GM06990 (cell line): ENCODE measurements around a stretch of chr13.

DNA sequence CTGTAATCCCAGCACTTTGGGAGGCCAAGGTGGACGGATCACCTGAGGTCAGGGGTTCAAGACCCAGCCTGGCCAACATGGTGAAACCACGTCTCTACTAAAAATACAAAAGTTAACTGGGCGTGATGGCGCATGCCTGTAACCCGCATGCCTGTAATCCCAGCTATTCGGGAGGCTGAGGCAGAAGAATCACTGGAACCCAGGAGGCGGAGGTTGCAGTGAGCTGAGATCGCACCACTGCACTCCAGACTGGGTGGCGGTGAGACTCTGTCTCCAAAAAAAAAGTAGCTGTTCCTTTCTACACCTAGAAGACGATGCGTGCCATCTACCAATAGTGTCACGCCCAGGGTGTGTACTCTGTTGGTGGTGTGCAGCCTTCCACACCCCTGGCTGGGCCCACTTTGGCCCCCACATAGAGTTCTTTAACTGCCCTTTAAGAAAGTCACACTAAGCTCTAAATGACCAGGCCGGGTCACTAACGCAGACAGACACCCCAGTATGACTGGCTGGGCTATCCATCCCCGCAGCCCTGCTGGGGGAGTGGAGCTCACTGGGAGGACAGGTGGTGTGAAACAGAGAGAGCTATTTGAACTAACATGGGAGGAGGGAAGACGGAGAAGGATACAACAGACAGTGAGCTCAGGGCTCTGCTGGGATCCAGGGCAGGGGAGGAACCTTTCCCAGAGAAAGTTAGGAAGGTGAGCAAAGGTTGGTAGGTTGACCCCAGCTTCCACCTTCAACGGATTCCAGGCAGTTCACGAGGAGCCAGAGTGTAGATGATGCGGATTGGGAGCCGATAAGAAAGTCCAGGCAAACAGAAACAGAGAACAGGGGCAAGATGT is 70.1 kb upstream of the RNF113B start:
- RRBS, result no CpG with 5 or more reads among the region's 20 CpGs

GRCh38 chr13:98266148-98266766 is 89.2 kb upstream of the RNF113B start:
- RRBS, result no CpG with 5 or more reads among the region's 9 CpGs

GRCh38 chr13:98443748-98444463 is 133.0 kb downstream of the STK24 start:
- RRBS, result 0% methylated on average over 1 of the region's 26 CpGs

- RRBS, result no CpG with 5 or more reads among the region's 13 CpGs
Measured at GRCh38 chr13:98461556-98462122, 115.3 kb downstream of the STK24 start.

DNA sequence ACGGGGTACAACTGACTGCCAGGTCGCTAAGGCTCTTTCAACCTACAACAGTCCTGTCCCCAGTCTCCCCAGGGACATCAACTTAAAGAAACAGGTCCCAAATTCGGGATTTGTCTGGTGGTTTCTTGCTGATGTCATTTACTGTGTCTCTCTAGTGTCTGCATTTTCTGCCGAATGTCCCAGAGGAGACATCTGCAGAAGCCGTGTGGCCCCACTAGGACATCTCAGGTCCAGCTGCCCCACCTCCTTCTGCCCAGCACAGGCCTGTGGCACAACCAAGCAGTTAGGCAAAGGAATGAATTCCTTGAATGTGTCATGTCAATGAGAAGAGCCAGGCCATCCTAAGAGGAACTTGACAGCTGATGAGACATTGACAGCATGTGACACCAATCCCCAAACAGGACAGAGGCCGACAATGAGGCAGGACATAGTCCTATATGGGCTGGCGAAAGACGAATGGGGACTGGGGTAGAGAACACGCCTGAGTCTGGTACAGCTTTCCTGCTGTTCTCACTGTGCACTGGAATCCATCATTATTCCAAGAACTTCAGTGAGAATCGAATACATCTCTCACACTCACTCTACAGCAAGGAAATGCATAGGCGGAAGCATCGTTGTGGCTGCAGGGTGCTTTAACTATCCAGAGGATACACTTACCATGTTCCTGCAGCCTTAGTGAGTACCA is 109.3 kb downstream of the STK24 start:
- RRBS, result no CpG with 5 or more reads among the region's 12 CpGs

- RRBS, result no CpG with 5 or more reads among the region's 11 CpGs
Measured at GRCh38 chr13:98542091-98542815, 34.7 kb downstream of the STK24 start.

DNA sequence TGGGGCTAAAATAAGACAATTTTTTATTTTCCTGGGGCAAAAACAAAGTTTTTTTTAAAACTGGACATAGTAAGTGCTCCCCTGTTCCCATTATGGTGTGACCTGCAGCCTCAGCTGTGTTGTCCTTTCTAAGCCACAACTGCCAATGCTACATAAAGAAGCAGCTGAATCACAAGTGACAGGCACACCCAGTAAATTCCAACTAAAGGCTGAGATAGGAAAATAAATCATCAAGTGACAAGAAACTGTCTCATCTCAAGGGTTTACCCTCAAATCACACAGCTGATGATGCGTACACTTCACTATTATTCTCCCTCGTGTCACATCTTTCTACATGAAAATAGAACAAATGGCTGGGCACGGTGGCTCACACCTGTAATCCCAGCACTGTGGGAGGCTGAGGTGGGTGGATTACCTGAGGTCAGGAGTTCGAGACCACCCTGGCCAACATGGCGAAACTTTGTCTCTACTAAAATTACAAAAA is 28.6 kb downstream of the STK24 start:
- RRBS, result no CpG with 5 or more reads among the region's 5 CpGs

GRCh38 chr13:98548948-98550176 is 27.5 kb downstream of the STK24 start:
- RRBS, result no CpG with 5 or more reads among the region's 12 CpGs

DNA sequence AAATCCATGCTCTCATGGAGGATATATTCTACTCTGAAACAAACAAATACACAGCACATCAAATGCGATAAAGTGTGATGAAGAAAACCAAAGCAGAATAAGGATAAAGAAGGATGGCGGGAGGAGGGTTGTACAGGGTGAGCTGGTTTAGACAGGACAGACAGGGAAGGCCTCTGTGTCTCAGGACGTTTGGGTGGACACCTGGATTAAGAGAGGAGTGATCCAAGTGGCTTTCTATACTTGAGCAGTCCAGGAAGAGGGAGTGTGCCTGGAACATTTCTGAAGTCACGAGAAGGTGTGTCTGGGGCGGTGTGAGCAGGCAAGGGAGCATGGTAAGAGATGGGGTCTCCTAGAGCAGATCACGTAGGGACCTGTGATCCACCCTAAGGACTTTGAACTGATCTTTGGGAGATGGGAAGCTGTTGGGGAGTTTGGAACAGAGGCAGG is 15.4 kb upstream of the STK24 start:
- RRBS, result no CpG with 5 or more reads among the region's 6 CpGs

GRCh38 chr13:98910185-98911267 is 67.3 kb downstream of the DOCK9 start:
- RRBS, result no CpG with 5 or more reads among the region's 4 CpGs

DNA sequence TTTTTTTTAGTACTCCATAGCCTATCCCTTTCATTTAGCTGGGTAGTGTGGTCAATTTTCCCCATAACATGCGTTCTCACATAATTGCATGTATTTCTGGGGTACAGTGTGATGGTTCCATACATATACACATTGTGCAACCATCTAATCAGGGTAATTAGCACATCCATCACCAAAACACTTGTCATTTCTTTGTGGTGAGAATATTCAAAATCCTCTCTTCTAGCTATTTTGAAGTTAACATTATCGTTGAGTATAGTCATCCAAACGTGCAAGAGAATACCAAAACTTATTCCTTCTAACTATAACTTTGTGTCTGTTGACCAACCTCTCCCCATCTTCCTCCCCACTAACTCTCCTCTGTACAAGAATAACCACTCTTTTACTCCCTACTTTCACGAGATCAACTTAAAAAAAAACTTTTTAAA is 1.0 kb upstream of the UBAC2 start:
- RRBS, result no CpG with 5 or more reads among the region's 4 CpGs

DNA sequence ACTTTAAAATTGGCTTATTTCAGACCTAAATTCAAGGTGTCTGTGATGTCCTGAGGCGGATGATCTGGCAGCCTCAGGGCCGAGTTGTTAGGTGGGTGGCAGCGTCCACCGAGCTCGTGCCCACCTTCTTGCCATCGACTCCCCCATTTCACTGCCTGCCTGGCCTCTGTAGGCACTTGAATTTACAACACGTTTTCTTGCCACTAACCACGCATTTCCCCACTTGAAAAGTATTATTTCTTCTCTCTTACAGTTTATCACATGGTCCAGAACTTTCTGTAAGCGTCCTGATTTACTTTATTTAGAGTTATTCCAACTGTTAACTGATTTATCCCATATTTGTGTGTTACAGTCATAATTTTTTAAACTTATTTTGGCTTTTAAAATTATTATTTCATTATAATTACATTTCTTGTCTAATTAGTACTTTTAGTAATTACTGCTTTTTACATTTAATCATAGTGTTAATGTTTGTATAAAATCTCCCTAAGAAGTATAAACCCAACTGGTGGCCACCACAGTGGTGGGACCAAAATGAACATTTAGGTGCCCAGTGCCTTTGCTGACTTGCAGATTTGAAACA is 17.2 kb downstream of the UBAC2 start:
- RRBS, result no CpG with 5 or more reads among the region's 9 CpGs

DNA sequence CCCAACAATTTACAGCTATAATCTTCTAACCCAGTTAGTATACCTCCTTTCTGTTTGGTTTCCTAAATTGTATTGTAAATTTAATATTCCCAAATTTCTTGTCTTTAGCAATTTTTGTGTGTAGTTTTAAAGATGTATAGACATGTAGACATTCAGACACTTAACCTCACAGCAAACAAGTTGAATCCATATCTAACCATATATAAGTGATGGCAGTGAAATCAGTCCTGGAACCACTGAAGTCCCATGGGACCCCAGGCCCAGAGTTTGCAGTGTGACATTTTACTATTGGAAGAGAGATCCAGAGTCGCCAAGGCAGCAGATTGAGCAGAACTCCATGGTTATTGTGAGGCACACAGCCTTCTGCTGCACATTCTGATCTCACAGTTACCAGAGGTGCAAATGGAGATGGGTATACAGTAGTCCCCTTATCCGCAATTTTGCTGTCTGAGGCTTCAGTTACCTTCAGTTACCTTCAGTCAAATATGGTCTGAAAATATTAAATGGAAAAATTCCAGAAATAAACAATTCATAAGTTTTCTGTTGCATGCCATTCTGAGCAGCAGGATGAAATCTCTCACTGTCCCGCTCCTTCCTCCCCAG is 3.4 kb upstream of the GPR18 start:
- RRBS, result no CpG with 5 or more reads among the region's 3 CpGs

DNA sequence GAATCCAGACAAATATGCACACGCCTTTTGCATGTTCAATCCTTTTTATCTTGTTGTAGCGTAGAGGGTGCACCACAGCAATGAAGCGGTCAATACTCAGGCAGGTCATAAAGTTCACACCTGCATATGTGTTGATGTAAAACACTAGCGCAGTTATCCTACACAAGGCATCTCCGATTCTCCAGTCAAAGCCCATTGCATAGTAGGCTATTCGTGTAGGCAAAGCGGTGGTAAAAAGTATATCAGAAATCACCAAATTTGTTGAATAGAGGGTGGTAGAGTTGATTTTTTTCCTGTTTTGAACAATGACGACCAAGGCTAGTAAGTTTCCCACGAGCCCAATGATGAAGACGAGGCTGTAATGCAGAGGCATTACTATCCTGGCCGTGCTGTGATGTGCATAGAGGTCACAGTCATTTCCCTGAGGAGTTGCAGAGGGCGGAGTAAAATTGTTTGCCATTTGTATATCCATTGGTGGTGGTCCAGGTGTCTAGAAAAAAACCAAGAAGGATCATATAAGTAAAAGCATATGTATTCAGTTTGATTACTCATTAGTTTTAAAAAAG is 11.4 kb downstream of the GPR183 start:
- RRBS, result no CpG with 5 or more reads among the region's 12 CpGs

DNA sequence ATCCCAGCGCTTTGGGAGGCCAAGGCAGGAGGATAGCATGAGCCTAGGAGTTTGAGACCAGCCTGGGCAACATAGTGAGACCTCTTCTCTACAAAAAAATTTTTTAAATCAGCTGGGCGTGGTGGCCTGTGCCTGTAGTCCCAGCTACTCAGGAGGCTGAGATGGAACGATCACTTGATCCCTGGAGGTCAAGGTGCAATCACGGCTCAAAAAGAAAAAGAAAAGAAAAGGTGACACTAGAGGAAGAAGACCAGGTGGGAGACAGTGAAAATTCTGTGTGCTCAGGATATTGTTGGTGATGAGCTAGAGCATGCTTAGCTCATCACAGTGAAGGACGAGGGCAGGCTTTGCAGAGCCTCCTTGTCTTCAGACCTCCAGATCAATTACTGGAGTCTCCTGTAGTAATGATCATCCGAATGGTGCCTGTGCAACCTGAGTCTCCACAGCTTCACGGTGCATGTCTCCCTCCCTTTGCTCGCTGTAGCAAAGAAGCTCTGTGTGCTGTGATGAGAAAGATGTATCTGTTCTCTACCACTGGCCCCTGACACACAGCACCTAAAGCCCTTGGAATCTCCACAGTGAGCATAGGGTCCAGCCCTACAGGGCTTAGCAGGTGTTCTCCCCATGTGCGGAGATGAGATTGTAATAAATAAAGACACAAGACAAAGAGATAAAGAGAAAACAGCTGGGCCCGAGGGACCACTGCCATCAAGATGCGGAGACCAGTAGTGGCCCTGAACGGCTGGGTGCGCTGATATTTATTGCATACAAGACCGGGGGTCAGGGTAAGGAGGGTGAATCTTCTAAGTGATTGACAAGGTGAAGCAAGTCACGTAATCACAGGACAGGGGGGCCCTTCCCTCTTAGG is 41.8 kb upstream of the GPR183 start:
- RRBS, result no CpG with 5 or more reads among the region's 15 CpGs

- RRBS, result no CpG with 5 or more reads among the region's 9 CpGs
Measured at GRCh38 chr13:99354273-99354987, 47.2 kb upstream of the GPR183 start.

DNA sequence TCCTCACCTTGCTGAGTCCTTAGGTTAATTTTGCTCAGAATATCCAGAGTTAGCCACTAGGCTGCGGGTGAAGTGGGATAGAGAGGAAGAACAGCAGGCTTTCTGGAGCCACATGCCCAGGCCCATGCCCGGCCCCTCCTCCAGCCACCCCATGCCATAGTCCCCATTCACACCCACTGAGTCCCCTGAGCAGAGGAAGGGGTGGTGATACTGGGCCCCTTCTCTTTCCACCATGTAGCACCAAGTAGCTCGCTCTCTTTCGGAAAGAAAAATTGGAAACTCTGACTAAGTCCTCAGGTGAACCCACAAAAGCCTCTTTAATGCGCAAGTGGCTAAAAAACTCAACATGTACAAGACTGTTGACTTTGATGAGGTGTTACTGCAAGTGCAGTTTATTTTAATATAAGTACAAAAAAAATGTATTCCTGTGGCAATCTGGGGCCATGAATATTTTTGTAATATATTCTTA is 76.8 kb upstream of the GPR183 start:
- RRBS, result no CpG with 5 or more reads among the region's 5 CpGs

- RRBS, result no CpG with 5 or more reads among the region's 5 CpGs
Measured at GRCh38 chr13:99403246-99403739, 96.1 kb upstream of the GPR183 start.

GRCh38 chr13:99464437-99464960 is 36.8 kb upstream of the TM9SF2 start:
- RRBS, result no CpG with 5 or more reads among the region's 9 CpGs

- RRBS, result 11% methylated on average over 21 of the region's 56 CpGs
Measured at GRCh38 chr13:99979813-99980449, 1.7 kb upstream of the ZIC2 start.